PC-3 (cell line): ENCODE data around the genes MFSD4A, SLC41A1 and CTSE.

- RAMPAGE, long total RNA: no peak
Measured at GRCh38 chr1:205320586-205321060, 922 bp downstream of the NUAK2 start.

GRCh38 chr1:205350458-205351363, 6.0 kb downstream of the KLHDC8A start:
- RAMPAGE, long total RNA: no peak

- RAMPAGE, long total RNA: no peak
Measured at GRCh38 chr1:205435365-205436440, 13.8 kb upstream of the LEMD1 start.

DNA sequence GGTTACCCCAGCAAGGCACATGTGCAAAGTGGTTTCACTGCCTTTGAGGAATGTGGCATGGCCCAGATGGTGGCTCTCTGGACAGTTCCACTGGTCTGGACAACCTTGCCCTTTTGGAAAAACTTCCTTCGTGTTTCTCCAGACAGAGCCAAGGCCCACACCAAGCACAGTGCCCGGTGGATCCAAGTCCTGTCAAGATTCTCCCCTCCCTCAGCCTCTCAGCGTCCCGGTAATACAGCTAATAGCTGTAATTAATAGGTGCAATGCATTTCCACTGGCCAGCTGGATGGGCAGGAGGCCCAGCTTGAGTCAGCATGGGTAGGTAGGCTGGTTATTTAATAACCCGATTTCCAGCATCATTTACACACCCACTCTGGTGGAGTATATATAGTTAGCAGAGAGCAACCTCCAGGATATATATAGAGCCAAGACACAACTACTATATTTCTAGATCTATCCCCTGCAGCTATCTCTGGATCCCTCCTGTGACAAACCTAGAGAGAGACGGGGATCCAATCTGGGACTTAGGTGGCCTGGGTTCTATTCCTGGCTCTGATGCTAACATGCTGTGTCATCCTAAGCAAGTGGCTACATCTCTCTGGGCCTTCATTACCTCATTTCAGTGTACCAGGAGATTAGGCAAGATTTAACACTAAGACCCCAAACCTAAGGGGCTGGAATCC, 13.4 kb downstream of the BLACAT1 start:
- RAMPAGE, long total RNA: no peak

GRCh38 chr1:205542330-205542907, 26.4 kb upstream of the MFSD4A start:
- RAMPAGE, long total RNA: no peak

GRCh38 chr1:205568506-205569486, at the start of gene MFSD4A:
Gene MFSD4A, plus strand, starts transcription at chr1:205569014.
- RAMPAGE, long total RNA: no peak

GRCh38 chr1:205599132-205599904, 30.5 kb downstream of the MFSD4A start:
- RAMPAGE, long total RNA: no peak

GRCh38 chr1:205612322-205613028, 19.3 kb downstream of the ELK4 start:
- RAMPAGE, long total RNA: no peak

DNA sequence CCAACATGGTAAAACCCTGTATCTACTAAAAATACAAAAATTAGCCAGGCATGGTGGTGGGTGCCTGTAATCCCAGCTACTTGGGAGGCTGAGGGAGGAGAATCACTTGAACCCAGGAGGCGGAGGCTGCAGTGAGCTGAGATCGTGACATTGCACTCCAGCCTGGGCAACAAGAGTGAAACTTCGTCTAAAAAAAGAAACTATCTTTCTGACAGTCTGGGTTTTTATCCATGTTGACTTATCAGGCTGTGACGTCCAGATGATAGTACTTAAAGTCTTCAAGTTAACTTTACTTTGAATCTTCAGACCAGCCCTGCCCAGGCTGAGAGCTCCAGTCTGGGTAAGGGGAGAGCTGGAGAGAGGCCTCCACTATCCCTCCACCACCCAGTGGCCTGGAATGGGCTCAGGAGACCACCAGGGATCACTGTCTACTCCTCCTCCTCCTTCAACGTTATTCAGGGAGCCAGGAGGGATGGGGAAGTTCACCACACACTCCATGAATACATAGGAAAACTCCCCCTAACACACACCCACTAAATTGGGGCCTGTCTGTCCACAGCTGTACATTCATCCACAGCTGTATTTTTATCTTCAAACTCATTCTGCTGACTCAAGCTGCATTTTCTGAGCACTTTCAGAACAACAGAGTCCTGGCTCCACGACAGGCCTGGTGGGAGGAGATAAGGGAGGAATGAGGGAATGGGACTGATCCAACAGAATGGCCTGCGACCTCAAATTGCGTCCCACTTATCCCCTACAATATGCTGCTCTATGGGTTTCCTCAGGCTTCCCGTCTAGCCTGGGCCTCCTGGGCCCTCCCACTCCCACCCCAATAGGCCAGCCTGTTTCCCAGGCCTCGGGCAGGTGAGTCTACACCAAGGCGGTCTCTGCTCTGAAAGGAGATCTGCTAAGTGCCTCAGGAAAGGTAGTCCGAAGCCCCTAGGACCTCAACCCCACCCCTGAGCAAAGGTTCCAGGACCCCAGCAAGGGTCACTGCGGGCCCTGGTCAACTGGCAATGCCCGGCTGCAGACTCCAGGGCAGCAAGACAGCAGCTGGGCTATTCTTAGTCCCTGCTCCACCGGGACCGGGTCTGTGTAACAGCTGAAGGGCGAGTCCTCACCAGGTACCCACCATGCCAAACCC, 1.8 kb downstream of the SLC45A3 start:
- RAMPAGE, long total RNA: no peak

- RAMPAGE, long total RNA: no peak
Measured at GRCh38 chr1:205679272-205679600, 1.1 kb downstream of the SLC45A3 start.

- RAMPAGE, long total RNA: no peak
Measured at GRCh38 chr1:205701011-205701541, 20.8 kb upstream of the SLC45A3 start.

- RAMPAGE, long total RNA: no peak
Measured at GRCh38 chr1:205703046-205703454, 22.7 kb upstream of the SLC45A3 start.

DNA sequence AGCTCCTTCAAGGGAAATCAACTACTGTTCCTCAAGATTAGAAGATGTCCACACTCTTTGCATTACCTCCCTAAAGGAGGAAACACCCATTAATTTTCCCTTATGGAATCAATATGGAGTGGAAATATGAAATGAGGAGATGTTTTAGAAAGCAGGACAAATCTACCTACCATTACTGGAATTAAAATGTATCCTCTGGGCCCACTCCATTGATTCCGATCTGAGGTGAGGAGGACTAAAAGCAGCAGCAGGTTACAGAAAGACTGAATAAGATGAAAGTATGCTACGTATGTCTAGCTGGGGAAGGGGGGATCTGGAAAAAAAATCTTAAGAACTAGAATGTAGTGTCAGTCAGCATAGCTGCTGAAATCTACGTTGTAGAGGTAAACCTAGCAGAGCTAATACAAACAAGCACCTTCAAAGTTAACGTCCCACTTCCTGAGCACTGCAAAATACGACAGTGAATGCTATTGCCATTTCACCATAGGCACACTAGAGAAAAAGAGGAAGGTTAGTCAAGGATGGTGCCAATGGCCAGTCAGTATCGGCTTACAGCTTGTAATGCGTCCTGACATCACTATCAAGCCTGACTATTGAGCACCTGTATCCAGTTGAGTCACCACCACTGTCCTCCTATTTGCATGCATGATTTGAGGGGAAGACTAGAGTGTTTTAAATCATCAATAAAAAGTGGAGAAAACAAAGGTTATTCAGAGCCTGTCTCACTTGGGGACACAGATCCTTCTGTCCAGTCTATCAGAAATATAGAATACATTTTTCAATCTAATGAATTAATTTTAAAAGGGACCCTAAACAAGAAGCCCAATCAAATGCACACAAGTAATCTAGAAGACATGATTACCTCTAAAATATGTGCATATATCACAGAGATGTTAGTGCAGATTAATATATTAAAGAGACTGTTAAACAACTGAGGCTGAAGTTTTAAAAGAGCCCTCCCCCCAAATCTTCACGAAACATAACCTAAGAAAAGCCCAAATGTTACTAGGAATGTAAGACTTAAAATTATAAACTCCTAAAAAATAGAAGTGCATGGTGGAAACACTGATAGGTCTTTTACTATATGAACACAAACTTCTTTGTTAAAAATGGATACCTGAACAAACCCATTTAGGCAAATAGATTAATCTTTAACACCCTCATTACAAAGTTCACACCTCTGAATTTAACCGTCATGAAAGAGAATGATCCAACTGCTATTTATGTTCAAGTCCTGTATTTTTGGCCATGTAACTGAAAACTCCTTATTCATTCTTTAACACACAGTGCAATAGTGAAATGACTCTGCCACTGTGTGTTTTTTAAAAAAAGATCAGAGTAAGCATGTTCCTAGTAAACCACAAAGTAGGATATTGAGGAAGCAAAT, 34.2 kb downstream of the NUCKS1 start:
- RAMPAGE, long total RNA: no peak

GRCh38 chr1:205720194-205721051, 29.6 kb downstream of the NUCKS1 start:
- RAMPAGE, long total RNA: no peak

DNA sequence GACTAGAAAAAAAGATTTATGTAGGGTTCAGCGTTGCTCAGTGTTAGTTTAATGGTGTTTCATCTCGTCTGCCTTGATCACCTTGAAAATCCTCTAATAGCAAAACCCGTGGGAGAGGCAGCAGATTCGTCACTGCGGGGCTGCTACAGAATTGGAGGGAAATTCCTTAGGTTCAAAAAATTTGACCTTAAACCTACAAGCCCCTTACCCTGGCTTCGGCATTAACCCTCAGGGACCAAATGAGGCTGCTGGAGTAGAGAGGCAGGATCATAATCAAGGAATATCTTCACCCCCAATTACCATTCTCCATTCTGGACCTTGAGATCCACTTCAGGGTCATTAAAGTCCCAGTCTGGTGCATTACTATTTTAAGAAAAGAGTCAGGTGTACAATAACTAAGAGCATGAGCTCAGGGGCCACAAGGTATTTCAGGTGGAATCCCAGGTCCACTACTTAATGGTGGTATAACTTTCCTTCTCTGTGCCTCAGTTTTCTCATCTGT, 561 bp upstream of the NUCKS1 start:
- RAMPAGE, long total RNA: no peak

- RAMPAGE, long total RNA: no peak
Measured at GRCh38 chr1:205812925-205813249, at the start of gene SLC41A1. Gene SLC41A1, minus strand, starts transcription at chr1:205813198.

GRCh38 chr1:205900033-205900350, 43.3 kb downstream of the SLC26A9 start:
- RAMPAGE, long total RNA: no peak

DNA sequence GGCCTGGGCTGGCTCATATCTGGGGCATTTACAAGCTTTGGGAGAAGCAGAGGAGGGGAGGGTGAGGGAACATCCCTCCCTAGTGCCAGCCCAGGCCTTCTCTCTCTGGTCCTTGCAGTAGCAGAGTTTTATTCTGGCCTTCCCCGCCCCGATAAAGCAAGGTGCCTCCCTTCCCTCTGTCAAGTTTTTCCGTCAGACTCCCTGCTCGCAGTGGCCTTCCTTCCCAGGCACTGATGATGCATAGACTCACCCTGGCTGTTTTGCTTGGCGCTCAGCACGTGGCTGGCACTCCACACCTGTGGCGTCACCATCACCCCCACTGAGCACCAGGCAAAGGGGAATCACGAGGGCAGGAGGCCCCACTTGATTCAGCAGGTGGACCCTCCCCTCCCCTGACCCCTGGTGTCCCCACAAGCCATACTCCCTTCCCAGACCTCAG, 7.4 kb downstream of the SLC26A9 start:
- RAMPAGE, long total RNA: no peak

DNA sequence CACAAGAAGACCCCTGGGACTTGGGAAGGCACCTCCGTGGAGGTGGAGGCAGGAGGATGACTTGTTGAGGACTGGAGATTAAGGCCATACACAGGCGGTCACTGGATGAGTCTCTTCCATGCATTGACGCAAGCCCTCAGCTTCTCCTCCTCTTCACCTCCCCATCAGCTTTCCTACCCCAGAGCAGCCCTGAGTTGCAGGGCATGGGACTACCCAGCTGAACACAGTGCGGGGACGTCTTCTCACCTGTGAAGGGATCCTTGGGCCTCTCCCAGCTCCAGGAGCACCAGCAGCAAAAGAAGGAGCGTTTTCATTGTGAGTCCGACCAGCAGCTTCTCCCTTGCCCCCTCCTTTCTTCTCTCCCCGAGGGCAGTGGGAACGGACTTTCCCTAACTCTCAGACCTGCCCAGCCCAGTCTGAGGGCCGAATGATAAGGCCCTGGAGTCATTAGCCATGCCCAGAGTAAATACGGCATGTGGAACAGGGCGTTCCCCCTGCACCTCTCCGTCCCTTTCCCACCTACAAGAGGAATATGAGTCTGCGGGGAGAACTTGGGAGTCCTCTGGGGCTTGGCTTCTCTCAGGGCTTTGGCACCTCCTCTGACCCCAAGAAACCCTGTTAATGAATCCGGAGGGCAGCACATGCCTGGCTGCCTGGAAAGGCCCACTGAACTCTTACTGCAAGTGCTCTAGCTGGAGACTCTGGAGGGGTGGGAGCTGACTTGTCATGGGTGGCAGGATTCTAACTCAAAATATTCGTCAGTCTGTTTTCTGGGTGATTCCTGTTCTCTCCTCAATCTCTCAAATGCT, at the start of gene CTSE:
TSS of gene CTSE (minus strand) at position 418 of the 809 bp plus-strand sequence.
- RAMPAGE, long total RNA: no peak

DNA sequence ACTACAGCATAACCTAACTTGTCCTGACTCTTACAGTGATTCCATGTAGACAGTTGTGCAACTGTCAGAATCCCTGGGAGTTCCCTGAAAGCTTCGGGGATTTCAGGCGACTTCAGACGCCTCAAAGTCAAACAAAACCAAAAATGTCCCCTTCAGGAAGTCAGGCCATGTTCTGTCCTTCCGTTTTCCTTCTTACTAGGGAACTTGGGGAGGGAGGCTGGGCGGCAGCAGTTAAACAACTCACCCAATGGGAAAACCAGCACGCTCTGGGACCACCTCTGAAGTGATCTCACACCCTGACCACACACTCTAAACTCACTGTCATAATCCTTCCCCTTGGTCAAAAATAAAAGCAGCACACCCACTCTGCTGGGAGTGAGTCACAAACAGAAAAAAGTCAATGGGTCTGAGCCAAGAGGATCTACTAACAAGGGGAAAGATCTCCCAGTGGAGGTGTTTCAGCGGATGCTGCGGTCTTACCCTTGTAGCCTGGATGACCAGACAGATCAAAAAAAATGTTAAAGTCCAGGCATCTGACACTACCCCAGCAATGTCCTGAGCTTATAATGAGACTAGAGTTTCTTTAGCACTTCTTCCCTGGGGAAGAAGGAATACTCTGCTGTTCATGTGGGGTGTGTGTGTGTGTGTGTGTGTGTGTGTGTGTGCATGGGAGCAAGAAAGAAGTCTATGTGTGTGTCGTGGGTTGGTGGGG, 3.3 kb upstream of the RASSF5 start:
- RAMPAGE, long total RNA: no peak